Metanephros (tissue), 2 donors: ENCODE measurements around the gene FAM181A.

- RAMPAGE, long total RNA = no peak
Observed at GRCh38 chr14:93286288-93286824, 46.5 kb downstream of the BTBD7 start.

- RAMPAGE, long total RNA = no peak
Observed at GRCh38 chr14:93295779-93296560, 36.9 kb downstream of the BTBD7 start.

DNA sequence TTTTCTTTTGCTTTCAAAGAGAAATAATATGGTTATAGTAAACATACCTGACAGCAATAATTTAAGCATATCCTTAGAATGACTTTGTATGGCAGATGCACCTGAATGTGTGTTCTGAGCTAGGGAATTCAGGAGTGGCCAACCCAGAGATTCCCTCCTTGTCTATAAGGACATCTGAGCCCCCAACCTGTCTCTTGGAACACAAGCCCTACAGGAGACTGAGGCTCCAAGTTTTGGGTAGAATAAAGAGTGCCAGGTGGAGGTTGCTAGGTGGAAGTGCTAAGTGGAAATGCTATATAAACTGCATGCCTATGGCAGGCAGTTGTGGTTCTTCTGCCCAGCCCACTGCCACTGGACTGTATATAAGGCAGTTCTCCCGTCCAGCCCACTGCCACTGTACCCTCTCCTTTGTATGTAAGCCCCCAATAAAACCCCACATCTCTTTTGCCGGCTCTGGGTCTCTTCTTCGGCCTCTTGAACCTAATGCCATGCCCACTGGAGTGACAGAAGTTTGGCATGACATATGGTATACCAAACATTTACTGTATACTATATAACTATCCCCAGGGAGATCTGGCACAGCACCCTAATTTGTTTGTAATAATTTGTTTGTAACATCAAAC, 20.3 kb downstream of the BTBD7 start:
- RAMPAGE, long total RNA = no peak

DNA sequence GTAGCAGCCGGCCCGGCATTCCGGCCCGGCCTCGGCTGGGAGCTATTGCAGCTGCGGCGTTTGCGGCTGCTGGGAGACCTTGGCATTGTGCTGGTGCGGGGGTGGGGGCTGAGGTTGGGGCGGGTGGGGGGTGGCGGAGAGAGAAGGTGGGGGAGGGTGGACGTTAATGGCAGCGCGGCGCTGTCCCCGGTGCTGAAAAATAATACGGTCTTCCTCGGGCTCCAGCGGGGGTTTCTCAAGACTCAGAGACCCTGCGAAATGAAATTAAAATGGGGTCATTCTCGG, 259 bp downstream of the UNC79 start:
- RAMPAGE, long total RNA = no peak

- RAMPAGE, long total RNA = no peak
Observed at GRCh38 chr14:93927277-93928029, at the start of gene FAM181A. Gene FAM181A, plus strand, starts transcription at chr14:93927344.

- RAMPAGE, long total RNA = no peak
Observed at GRCh38 chr14:93970852-93971517, 5.4 kb downstream of the ASB2 start.

GRCh38 chr14:94046680-94047161, 20.6 kb downstream of the OTUB2 start:
- RAMPAGE, long total RNA = no peak

- RAMPAGE, long total RNA = no peak
Observed at GRCh38 chr14:94080077-94081031, 648 bp downstream of the DDX24 start.

GRCh38 chr14:94113428-94113782, 16.0 kb downstream of the IFI27L2 start:
- RAMPAGE, long total RNA = no peak

- RAMPAGE, long total RNA = no peak
Observed at GRCh38 chr14:94317231-94317658, 5.9 kb downstream of the SERPINA6 start.

DNA sequence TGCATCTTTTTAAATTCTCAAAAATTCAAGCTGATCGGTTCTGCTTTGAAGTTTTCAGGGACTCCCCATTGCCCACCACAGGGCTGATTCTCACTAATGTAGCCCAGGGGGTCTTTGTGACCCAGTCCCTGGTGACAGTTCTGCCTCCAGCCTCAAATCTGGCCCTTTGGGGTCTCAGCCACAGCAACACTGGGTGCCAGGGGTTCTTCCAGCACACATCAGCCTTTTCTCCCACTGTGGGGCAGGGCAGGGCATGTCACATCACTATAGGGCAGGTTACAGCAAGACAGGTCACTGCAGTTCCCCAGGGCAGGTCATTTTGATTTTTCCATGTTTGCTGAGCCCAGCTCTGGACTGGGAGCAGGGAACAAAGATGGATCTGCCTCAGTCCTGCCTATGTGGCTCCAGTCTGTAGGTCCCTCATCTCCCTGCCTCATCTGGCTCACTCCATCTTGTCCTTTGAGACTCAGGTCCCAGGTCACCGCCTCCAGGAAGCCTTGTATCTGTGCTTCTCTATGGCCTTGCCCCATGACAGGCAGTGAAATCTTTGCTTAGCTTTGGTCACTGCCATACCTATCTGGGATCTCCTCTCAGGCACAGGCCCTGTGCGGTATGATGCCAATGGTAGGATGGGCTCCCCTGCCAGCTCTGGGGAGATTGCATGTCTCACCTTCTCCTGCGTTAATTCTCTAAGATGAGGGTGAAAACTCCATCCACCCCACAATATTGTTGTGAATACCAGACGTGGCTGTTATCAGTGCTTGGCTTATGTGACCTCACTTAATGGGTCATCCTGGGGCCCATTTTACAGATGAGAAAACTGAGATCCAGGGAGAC, 1.7 kb downstream of the SERPINA6 start:
- RAMPAGE, long total RNA = no peak

- RAMPAGE, long total RNA = no peak
Observed at GRCh38 chr14:94345655-94346145, 22.6 kb upstream of the SERPINA6 start.

- RAMPAGE, long total RNA = no peak
Observed at GRCh38 chr14:94395692-94396527, 7.5 kb upstream of the SERPINA1 start.

DNA sequence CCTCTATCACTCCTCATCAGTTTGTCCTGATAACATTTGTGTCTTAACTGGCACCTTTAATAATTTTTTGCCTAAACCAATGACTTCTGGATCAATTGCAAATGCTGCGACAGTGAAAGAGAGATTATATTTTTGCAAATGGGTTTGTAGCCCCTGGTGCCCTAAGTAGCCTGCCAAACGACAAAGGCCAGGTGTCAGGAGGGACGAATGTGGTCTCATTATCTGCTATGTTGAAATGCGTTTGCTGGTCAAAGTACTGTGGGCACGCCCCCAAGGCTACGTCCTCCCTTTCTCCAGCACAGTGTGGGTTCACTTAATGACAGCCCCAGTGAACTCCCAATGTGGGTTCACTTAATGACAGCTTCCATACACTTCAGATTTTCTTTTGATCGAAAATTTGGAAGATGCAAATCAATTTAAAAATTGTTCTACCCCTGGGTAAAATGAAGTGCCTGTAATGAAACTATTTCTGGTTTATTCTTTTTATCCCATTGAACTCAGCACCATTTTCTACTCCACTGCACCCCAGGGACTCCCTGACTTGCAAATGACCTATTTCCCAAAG, 1.5 kb downstream of the SERPINA11 start:
- RAMPAGE, long total RNA = no peak

GRCh38 chr14:94462973-94463412, 10.4 kb upstream of the SERPINA11 start:
- RAMPAGE, long total RNA = no peak

GRCh38 chr14:94971725-94972347, 185.5 kb downstream of the DICER1 start:
- RAMPAGE, long total RNA = no peak

GRCh38 chr14:95103068-95103628, 54.2 kb downstream of the DICER1 start:
- RAMPAGE, long total RNA = no peak

GRCh38 chr14:95141952-95142623, 15.2 kb downstream of the DICER1 start:
- RAMPAGE, long total RNA = no peak

DNA sequence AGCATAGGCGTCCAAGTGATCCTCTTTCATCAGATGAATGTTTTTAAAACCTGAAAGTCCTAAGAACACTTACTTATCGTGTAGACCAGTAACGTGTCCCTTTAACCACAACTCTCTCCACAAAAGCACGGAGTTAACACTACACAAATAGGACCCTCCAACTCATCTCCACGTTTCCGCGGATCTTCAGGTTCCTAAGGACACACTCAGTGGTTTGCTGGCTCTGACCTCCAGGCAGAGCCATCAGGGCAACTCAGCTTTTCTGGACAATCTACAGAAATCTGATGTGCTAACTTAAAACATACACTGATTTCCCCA, 1.1 kb downstream of the DICER1 start:
- RAMPAGE, long total RNA = no peak

DNA sequence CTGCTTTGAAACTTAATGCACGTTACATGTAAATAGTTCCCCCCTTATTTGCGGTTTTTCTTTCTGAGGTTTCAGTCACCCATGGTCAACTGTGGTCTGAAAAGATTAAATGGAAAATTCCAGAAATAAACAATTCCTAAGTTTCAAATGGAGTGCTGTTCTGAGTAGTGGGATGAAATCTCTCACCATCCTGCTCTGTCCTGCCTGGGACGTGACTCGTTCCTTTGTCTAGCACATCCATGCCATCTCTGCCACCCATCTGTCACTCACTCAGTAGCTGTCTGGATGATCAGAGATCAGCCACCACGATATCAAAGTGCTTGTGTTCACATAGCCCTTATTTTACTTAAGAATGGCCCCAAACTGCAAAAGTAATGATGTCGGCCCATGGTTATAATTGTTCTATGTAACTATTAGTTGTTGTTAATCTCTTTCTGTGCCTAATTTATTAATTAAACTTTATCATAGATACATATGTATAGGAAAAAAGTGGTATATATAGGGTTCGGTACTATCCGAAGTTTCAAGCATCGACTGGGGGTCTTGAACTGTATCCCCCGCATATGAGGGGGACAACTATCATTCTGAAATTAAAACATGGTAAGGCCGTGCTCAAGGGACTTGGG, 51.4 kb upstream of the DICER1 start:
- RAMPAGE, long total RNA = no peak